Kidney epithelial cell (primary cell): ENCODE measurements around a stretch of chr15.

DNA sequence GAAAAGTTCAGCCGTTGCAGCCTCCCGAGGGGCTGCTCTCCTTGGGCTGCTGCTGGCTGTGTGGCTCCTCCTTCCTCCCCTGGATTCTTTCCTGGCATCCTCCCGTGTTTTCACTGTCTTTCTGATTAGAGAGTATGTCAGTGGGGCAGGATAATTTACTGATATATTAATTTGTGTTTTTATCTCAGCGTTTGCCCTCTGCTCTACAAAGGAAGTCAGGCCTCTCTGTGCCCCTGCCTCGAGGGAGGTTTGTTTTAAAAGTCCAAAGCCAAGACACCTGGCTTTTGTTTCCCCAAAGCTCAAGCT is 150.3 kb upstream of the NR2F2 start:
- RAMPAGE, long total RNA = no peak
- RRBS = no CpG with 5 or more reads among the region's 5 CpGs

- RAMPAGE, long total RNA = no peak
- RRBS = no CpG with 5 or more reads among the region's 4 CpGs
Measured at GRCh38 chr15:96213803-96214328, 116.6 kb upstream of the NR2F2 start.

DNA sequence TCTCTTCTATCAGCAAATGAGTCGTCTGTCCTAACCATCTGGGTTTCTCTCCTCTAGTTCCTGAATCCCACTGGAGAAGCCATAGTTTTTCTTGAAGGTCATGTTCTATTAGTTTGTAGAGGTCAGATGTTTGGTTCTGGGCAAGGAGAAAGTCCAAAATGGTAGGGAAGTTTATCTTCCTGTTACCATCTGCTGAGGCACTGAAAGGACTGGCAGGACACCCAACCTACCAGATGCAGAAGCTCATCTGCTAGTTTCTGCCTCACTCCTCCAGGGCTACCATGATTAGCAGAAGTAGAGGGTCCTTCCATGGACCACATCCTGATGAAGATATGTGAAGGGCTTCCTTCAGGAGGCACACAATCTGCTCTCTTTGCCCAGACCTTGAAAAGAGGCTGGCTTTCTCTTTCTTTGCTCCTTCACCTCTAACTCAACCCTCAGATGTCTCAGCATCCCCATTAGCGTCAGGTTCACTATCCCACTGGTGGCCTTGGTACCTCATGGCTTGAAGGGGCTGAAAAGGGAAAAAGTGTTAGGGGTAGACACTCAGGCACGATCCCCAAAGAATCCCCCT is 85.7 kb upstream of the NR2F2 start:
- RAMPAGE, long total RNA = no peak
- RRBS = no CpG with 5 or more reads among the region's 3 CpGs

DNA sequence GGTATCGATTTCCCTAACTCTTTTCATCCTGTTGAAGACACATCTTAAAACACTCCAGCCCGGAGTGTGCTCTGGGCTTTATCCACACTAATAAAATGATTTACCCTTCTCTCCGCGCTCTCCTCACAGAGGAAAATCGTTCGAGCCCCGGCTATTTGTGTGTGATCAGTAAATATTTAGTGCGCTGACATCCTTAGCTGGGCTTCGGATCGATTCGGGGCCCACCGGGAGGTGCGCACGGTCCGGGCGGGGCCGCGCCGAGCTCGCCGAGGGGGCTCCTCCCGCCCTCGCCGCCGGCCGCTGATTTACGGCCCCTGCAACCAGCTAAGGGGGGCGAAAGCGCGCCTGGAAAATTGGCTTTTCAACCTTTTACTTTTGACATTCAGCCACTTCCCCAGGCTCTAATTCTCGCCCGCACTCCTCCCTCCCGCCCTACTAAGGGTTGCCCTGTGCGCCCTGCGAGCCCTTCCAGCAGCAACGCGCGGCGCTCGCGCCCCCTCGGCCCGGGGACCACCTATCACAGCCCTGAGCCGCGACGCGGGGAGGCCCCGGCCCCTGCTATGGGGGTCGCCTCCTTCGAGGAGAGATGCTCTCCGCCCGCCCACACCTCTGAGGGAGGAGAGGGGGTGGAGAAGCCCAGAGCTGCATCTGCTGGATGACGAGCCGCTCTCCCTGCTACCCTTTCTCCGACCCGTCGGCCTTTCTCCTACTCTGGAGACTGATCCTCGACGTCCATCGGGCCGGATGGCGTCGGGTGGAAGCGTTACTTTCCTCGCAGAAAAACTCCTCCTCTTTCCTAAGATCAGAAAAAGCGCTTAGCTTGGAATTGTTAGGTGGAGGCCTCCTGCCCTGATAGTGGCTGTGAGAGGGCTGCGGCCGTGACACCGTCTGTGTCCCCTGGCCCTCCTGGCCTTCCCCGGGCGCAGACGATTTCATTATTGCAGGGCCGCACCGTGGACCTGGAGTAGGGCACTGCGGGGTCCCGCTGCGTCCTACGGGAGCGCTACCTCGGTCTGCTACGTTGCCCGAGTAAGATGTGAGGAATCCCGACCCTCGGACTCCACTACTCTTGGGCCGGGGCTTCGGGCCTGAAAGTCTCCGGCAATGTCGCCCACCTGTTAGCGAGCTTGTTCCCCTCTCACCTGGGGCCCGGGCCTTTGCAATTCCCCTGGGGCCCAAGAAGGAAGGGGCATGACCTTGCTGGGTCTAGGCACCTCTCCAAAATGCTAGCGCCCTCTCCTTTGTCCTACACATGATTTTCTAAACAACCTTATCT is 7.6 kb upstream of the NR2F2 start:
- RAMPAGE, long total RNA = no peak
- RRBS = 10% methylated on average over 31 of the region's 91 CpGs

- RAMPAGE, long total RNA = no peak
- RRBS = no CpG with 5 or more reads among the region's 4 CpGs
Measured at GRCh38 chr15:96338724-96339139, 8.2 kb downstream of the NR2F2 start.

DNA sequence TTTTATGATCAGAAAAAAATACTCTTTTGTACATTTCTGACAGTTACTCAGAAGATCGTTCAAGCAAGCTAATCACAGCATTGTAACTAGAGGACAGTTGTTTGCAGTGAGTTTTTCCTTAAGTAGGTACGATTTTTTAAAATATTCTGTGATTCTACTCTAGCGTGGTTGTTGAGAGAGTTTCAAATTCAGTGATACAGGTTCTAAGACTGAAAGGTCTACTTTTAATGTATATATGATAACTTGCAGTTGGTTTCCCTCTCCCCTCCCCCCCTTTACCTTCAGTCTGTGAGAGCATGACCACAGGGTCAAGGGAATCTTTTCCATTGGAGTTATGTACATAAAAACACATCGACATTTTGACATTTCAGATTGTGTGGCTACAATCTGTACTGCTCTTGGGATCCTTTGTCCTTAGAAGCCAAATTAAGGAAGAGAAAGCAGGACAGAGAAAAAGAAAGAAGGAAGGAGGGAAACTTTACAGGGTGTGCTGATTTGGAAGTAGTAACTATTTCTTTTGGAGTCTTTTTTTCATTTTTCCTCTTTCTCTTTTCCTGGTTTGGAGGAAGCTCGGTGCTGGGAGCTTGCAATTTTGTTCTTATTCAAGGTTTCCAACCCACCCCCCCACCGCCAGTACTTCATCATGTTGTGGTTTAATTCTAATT is 8.8 kb downstream of the NR2F2 start:
- RAMPAGE, long total RNA = no peak
- RRBS = no CpG with 5 or more reads among the region's 6 CpGs

GRCh38 chr15:96348366-96349289 is 18.1 kb downstream of the NR2F2 start:
- RAMPAGE, long total RNA = no peak
- RRBS = no CpG with 5 or more reads among the region's 11 CpGs

- RAMPAGE, long total RNA = no peak
- RRBS = no CpG with 5 or more reads among the region's 6 CpGs
Measured at GRCh38 chr15:96354985-96355517, 24.6 kb downstream of the NR2F2 start.

DNA sequence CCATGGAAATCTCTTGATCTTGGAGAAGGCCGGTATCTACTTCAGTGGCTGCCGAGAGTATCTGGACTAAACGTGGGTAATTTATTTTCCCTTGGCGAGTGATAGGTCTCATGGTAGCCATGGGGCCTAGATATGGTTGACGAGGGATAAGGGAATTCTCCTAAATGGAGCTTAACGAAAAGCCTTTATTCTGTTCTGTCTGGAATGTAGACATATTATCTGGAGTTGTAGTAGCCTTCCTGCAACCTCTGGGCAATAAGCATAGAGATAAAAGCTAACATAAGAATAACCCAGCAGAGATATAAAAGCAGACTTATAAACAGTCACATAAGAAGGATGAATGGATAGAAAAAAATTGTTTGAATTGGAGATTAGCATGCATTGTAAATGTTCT is 281.3 kb upstream of the ARRDC4 start:
- RAMPAGE, long total RNA = no peak
- RRBS = no CpG with 5 or more reads among the region's 6 CpGs

DNA sequence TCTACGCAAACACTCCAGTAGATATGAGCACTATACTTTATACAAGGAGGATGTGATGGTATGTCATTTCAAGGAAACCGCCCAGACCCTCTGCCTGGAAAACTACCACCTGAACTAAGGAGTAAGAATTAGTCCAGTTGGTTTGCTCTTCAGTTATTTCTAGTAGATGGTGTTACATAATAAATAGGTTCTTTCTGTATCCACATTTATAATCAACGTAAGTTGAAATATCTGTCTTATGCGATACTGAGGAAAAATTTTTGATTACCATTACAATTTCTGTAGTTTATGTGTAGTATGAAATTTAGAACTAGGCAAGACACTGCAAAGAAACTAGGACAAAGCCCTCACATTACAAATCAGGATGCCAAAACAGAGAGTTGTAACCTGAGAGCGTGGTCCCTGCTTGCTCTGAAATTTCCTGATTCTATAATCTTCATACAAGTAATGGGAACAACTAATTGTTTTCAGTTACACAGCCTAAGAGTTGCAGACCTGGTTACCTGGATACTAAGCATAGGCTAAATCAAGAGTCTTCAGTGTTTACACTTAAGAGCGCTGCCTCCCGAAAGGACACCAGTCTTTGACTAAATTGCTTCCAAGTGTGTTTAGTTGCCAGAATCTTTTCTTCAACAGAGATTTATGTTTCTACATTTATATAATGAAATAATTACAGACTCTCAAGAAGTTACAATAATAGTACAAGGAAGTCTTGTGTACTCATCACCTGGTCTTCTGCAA is 13.9 kb downstream of the ARRDC4 start:
- RAMPAGE, long total RNA = no peak
- RRBS = no CpG with 5 or more reads among the region's 7 CpGs

DNA sequence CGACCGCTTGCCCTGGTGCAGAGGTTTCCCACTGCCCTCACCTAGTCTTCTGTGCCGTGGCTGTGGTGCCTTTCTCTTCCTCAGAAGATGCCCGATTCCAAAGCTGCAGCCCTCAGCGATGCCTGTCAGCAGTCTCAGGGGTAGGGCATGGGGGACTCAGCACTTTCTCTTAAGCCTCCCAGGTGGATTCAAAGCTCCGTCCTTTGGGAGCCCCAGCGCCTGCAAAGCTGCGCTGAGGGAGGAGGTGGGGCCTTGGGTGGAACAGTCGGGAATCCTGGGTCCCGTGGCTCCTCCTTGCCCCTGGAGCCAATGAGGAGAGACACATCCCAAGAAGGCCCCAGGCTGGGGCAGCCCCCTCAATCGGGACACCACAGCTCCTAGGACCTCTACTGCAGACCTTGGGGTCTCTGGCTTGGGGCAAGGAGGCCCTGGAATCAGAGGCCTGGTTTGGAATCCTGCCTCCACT is 227.5 kb upstream of the IGF1R start:
- RAMPAGE, long total RNA = no peak
- RRBS = no CpG with 5 or more reads among the region's 11 CpGs

DNA sequence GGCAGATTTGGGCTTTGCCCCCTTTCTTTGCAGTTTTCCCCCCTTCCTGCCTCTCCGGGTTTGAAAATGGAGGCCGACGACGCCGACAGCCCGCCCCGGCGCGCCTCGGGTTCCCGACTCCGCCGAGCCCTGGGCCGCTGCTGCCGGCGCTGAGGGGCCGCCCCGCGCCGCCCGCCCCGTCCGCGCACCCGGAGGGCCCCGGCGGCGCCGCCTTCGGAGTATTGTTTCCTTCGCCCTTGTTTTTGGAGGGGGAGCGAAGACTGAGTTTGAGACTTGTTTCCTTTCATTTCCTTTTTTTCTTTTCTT is 831 bp downstream of the IGF1R start:
- RAMPAGE, long total RNA = no peak
- RRBS = under 1% methylated on average over 25 of the region's 32 CpGs

DNA sequence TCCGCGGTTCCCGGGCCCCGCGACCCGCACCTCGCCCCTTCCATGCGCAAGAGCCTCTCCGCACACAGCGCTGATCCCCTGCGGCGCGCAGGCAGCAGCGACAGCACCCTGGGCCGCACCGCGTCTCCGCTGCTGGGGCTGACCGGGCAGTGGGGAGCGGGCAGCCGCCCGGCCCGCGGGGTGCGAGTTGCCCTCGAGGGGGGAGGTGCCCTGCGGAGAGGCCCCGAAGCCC is 1.6 kb downstream of the IGF1R start:
- RAMPAGE, long total RNA = no peak
- RRBS = no CpG with 5 or more reads among the region's 28 CpGs

DNA sequence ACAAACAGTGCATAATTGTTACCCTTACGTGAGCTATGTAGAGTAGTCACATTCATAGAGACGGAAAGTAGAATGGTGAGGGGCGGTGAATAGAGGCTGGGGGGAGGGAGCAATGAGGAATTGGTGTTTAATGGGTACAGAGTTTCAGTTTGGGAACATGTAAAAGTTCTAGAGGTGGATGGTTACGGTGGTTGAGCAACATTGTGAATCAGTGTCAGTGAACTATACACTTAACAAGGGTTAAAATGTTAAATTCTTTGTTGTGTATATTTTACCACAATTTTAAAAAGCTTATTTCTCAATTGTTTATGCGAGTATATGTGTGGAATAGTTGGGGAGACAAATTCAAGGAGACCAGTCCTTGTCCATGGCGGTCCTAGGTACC is 18.3 kb downstream of the IGF1R start:
- RAMPAGE, long total RNA = no peak
- RRBS = no CpG with 5 or more reads among the region's 6 CpGs

GRCh38 chr15:98669421-98670127 is 21.2 kb downstream of the IGF1R start:
- RAMPAGE, long total RNA = no peak
- RRBS = no CpG with 5 or more reads among the region's 11 CpGs

DNA sequence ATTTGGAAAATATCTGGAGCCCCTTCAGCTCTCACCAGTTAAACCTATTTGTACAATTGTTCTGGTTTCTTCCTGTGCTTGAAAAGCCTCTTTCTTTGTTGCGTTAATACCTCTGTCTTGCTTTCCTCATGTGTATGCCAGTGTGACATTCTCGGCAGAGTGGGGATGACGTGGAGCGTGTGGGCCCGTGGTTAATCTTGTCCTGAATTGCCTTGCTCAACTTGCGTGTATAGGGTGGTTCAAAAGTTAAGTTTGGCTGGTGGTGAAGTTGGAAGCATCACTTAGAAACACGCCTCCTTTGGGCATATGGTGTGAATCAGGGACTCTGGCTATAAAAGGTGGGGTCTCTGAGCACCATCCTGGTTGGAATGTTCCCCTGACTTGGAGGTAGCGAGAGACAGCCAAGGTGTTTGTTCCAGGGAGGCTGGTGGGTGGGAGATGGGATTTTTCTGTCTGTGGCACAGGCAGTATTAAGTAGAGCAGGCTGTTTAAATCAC is 67.1 kb downstream of the IGF1R start:
- RAMPAGE, long total RNA = no peak
- RRBS = no CpG with 5 or more reads among the region's 8 CpGs

GRCh38 chr15:98720110-98720617 is 71.8 kb downstream of the IGF1R start:
- RAMPAGE, long total RNA = no peak
- RRBS = no CpG with 5 or more reads among the region's 8 CpGs

DNA sequence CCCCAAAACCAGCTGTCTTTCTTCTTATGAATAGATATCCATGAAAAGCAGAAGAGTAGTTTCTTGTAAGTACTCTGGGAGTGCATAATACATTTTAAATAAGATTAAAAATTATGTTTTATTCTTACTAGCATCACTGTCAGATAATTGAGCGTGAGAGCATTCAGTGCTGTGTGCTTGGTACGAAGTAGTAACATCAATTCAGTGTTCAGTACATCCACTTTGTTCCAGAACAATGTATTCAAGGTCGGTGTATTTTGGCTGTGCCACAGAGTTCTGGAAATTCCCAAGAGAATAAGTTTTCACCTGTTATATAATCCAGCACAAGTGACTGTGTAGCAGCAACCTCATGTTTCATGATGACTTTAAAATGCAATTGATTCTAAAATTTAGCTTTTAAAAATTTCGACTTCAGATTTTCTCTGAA is 130.6 kb downstream of the IGF1R start:
- RAMPAGE, long total RNA = no peak
- RRBS = no CpG with 5 or more reads among the region's 4 CpGs

GRCh38 chr15:98800396-98800981 is 152.2 kb downstream of the IGF1R start:
- RAMPAGE, long total RNA = no peak
- RRBS = no CpG with 5 or more reads among the region's 9 CpGs

GRCh38 chr15:98823065-98823712 is 174.8 kb downstream of the IGF1R start:
- RAMPAGE, long total RNA = no peak
- RRBS = no CpG with 5 or more reads among the region's 2 CpGs